Gallbladder (tissue), 1 donor: Measurements from ENCODE around the genes LARP1B and PCDH10.

GRCh38 chr4:123546567-123547200, 150.1 kb downstream of the SPRY1 start:
- PRO-cap = no peak

DNA sequence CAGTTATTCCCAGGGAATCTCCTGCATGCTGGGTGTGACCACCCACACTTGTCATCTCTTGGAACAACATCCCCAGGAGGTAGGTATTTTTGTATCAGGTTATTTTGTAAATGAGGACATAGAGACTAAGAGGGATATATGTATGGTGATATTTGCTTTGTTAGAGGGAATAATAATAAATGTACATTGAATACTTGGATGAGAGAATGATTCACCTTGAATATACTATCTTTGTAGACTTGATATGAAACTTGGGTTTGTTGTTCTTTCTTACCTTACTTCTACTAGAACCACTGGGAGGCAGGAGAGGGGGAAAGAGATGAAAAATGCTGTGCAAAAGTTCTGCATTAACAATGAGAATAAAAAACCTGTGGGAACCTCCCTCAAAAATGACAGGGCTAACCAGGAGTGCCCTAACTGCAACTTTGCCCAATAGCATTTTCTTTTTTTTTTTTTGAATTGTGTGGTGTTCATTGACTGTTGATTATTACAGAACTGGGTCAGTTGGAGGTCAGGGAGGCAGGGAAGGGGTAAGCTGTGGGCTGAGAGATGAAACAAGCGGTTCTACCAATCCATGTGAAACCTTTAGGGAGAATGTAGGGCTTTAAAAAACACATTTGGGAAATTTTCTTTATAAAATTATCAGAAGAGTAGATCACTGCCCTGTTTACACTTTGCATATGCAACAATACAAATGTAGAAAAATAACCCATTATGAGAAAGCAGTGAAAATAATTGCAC, 157.6 kb downstream of the SPRY1 start:
- PRO-cap = no peak

DNA sequence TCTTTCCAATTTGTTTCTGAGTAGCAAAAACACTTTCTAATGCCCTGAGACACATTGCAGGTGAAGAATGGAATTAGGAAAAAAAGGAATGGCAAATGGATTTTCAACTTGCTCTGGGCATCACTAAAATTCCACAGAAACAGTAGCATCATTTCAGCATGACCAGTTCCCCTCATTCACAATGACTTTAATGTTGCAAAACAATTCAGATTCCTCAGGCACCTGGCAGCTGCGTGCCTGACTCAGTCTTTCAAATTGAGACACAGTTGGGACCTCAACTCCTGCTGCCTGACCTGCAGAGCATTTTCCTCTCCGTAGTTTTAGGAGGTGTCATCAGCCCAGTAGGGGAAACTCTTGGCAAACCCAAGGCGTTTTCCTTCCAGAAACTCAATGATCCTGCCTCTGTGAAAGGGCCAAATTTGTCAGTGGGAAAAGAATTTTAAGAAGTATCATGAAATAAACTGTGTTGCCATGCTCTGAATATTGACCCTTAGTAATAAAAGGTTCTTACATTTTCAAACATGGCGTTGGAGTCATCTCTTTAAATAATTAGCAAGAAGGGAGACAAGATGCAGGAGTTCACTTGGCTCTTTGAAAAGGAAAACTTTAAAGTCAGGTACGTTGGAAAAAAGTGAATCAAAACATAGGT, 389.0 kb downstream of the SPRY1 start:
- PRO-cap = no peak

GRCh38 chr4:124027527-124028015, 631.0 kb downstream of the SPRY1 start:
- PRO-cap = no peak

DNA sequence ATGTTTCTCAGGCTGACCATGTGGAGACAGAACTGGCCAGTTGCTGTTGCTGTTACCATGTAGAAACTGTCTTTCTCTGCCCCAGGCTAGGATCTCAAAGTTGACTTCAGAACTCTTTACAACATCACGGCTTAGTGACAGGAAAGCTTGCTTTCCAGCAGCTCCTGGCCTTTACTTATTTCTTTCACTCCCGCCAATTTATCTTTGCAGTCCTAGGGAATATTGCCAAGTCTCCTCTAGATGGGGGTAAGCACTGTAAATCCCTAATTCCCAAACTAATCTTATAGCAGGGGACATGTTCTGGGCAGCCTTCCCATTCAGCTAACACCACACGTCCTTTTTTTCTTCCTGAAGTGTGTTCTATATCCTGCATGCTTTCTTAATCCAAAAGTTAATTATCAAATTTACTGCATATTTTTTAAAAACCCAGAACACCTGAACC, 631.6 kb downstream of the SPRY1 start:
- PRO-cap = no peak

DNA sequence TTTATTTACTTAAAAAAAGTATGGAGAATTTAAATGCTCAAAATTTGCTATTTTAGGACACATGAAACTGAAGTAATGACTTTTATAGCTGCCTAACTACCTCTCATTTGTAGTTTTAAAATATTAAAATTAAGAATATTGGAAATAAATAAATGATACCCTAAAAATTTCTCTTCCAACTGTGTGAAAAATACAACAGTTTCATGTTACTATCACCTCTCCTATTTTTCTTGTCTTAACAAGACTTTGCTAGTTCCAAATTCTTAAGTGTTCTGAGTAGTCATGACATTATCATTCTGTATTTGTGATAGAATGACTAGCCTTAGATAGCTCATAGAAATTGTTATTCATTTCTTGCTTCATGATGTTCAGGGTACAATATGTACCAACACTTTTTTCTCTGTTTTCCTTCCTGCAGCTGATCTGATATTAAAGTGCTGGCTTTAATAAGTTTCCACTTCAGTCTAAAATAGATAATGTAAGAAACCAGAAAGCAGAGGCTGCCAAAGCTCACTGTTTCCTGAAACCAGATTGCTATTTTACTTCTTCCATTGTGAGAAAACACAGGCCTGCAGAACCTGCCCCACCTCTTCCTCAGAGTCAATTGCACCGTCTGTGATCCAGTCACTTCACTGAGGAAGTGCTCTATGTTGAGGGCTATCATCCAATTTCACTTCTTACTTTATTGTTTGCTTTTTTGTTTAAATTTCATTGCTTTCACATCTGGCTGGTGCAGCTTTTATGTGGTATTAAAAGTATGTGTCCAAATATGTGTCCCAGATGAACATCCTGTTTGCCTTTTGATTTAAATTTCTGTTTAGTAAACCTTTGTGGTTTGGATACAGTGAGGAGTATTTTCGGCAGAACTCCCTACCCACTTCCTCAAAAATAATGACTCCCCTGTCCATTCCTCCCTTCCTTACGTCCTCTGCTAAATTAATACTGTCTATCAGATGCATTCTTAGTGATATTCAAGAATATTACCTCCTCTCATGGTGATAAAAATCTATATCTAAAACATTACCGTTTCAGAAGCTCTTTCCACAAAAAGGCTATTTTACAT, 652.2 kb downstream of the ANKRD50 start:
- PRO-cap = no peak

DNA sequence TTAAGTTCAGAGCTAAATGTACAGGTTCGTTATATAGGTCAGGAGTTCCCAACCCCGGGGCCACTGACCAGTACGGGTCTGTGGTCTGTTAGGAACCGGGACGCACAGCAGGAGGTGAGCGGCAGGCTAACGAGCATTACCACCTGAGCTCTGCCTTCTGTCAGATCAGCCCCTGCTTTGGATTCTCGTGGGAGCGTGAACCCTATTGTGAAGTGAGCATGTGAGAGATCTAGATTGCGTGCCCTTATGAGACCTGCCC, 51.0 kb downstream of the FAT4 start:
- PRO-cap = no peak

GRCh38 chr4:126144735-126145316, 830.1 kb downstream of the FAT4 start:
- PRO-cap = no peak

DNA sequence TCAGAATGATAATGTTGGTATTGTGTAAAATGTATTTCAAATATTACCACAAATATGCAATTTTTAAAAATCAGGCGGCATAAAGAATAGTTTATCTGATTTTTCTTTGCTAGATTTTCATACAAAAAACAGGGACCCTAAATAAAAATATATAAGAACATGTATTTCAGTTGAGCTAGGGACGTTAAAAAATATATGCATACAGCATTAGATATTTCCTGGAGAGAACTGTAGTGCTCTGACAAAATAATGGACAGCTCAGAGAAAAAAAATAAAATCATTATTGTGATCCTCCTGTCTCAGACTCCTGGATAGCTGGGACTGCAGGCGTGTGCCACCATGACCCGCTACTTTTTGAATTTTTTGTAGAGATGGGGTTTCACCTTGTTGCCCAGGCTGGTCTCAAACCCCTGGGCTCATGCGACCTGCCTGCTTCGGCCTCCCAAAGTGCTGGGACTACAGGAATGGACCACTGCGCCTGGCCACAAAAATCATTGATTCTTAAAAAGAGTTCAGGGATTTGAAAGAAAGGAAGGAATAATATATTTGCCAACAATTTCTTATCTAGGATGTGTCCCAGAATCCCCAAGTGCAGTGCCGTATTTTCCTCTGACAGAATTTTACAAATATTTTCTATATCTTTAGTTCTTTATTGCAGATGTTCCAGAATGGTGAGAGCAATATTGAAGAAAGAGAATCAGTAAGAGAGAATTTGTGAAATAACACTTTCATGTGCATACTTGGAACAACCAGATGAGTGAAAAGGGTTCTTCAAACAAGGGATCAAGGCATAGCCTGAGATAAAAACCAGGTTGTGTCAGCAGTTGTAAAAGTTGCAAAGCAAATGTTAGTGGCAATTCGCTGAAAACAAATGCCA, 1148.9 kb upstream of the INTU start:
- PRO-cap = no peak

DNA sequence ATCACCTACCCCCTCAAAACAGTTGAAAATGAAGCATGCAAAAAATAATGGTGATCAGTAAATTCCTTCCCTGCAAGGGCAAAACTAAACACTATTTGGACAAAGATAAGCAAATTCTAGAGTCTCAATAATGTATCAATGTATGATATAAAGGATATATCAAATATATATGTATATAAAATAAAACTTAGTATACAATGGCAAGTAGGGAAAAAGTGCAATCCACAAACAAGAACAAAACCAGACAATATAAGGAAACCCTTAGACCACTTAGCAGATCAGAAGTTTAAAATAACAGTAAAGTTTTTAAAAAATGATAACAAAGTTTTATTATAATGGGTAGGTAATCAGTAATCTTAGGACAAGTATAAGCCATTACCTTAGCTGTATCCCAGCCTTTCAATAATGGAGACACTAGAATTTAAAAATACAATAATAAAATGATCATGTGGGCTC, 1138.5 kb upstream of the INTU start:
- PRO-cap = no peak

DNA sequence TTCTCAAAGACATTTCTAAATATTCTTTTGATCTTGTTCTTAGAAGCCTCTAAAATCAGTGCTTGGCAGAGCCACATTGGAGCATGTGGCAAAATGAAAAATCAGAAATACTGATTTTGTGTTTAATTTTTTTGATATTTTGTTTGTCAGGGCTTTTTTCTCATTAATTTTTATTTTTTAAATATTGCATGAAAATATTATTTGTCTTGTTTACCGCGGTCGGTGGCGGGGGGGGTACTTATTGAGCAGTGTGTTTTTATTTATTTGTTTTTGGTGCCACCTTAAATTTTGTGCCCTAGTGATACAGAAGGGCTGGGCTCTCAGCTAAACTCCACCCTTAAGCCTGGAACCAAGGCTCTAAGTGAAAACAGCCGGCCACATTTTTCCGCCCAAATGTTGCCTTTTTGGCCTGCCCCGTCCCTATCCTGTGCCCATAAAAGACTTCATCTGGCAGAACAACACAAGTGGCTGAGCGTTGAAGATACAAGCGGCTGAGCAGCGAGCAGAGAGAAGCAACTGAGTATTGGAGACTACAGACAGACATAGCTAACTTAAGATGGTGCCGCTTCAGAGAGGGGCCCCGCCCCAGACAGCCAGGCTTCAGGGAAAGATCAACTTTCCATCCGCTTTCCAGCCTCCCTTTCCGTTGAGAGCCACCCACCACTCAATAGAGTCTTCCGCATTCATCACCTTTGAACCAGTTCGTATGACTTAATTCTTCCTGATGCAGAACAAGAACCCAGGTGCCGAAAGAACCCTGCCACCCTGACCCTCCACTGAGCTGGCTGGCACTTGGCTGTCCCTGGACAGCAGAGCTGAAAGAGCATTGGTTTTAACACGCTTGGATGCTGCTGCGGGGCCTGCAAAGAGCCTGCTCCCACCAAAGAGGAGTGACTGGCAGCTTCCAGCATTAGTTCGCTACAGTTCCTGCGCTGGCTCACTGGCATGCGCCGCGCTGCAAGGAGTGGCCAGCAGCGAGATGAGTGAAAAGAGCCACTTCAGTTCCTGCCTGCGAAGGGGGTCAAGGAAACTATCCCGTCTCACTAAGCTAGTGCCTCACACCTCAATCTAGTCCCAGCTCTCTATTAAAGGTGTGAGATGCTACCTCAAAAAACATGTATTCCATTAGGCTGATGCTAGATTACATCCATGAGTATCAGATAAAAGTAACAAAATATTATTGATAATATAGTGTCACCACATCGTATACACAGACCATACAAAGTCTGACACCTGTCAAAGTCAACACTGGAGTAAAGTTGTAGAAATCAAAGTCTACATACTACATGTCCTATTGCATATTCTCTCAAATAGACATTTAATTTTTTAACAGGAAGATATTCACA, 853.1 kb upstream of the INTU start:
- PRO-cap = no peak

DNA sequence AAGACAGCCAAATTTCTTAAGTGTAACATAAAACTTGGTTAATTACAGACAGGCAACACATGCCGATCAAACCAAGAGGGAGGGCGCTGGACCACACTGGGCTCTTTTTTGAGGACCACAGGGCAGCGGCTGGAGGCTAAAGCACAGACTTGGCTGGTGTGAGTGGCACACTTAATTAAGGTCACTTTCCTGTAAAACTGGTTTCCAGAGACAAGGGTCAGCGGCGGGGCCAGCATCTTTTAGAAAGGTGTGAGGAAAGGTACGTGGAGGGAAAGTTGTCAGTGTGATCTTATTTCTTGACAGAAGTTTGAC, 860 bp upstream of the HSPA4L start:
- PRO-cap = no peak

GRCh38 chr4:128060890-128061618, at the start of gene LARP1B:
TSS of gene LARP1B (plus strand) at chr4:128061312.
- PRO-cap = bidirectional peak, plus-strand start at chr4:128061352, minus-strand start at chr4:128061139

DNA sequence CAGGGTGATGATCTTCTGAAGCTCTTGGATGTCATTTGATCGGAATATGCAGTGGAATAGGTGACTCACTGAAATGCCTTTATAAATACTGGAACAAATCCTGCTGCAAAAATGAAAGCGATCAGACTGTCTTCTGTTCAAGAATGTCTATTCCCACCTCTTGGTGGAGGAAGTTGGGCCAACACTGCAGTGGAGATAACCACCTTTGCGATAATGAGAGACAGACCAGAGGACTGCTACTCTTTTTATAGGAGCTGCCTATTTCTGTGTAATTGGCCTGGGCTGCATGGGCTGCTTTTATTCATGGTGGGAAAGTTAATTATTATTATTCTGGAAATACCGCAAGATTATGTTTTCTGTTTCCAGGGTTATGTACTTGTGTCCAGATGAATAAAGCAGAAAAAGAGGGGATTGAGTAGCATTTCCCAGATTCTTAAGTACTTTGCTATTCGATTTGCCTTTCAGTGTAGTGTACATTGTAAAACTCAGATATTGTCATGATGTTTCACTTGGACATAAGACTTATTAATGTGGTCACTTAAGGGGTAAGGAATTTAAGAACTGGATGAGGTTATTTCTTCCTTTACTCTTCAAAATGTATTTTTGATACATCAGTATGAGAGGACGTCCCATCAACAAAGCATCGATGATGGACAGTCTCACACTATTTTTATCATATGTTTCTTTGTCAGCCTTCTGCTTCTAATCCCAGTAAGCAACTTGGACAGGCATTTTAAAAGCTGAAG, 46.9 kb downstream of the LARP1B start:
- PRO-cap = no peak

DNA sequence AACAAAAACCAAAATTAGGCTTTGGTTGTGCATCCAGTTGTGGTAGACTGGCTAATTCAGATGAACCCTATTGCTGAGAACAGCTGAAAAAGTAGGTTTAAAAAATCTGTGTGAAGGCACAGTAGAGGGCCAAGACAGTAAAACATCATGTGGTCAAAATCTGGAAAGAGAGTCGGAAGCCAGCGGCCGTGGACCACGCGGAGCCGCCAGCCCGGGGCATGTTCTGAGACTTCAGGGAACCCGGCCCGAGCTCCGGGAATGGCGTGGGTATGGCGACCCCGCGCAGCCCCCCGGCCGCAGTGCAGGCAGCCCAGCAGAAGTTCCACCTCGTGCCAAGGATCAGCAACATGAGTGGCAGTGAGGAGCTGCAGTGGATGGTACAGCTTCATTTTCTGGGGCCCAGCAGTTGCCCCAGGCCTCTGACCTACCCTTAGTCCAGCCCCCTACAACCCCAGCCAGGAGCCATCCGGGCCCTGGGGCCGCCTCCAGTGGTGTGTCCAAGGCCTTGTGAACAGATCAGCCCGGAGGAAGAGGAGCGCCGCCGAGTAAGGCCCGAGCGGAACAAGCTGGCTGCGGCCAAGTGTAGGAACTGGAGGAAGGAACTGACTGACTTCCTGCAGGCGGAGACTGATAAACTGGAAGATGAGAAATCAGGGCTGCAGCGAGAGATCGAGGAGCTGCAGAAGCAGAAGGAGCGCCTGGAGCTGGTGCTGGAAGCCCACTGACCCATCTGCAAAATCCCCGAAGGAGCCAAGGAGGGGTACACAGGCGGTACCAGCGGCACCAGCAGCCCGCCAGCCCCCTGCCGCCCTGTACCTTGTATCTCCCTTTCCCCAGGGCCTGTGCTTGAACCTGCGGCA, 94.3 kb downstream of the LARP1B start:
- PRO-cap = no peak

- PRO-cap = unidirectional peak, plus-strand start at chr4:128428041
Observed at GRCh38 chr4:128427792-128428408, 140.3 kb upstream of the PGRMC2 start.

DNA sequence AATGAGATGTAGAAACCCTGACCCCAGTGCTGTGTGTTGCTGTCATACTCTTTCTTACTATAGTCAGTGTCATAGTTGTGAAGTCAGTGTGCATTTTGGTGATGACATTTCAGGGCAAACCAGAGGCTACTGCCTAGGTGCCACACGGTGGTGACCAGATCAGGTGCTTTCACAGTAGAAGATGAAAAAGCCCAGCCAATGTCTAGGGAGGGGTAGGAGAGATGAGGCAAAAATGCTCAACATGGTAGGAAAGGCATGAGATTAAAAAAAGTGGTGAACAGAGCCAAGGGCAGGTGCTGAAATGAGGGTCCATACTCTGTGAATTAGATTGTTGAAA, 185.2 kb upstream of the PGRMC2 start:
- PRO-cap = no peak

- PRO-cap = no peak
Observed at GRCh38 chr4:128600393-128600972, 209.0 kb upstream of the JADE1 start.

GRCh38 chr4:128811987-128812577, 2.6 kb downstream of the JADE1 start:
- PRO-cap = bidirectional peak, plus-strand start at chr4:128812143, minus-strand start at chr4:128812033

DNA sequence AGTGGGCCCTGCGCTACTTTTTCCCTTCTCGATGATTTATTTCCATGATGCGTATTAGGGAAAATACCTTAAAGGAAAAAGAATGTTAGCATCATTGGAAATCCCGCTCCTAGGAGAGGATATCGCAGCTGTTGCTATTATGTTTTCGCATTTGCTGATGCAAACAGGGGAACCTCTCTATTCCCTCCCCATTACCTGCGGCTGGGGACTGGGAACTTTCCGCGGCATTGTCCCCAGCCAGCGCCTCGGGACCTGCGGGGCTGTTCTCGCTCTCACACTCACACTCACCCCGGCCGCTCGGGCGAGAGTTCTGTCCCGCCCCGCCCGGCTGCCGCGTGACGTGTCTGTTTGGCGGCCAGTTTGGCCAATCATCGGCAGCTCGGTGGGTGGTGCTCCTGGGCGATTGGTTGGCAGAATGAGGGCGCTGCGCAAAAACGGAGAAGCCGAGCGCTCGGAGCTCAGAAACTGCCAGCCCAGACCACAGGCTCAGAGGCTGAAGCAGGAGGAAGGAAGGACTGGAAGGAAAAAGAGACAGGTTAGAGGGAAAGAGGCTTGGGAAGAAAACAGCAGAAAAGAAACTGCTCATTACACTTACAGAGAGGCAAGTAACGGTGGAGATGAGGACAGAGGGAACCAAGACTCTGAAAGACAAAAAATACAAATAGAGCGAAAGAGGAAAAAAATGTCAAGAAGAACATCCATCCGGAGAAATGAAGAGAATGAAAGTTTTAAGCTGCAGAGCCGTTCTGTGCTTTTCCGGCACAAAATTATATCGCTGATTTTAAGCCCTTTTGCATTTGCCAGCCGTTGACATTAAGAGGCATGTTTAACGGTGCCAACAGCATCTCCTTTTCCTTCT, at the start of gene PCDH10:
Gene PCDH10, plus strand, starts transcription at position 461 of the 859 bp plus-strand sequence.
- PRO-cap = bidirectional peak, plus-strand start at position 461 of the sequence, minus-strand start at position 254 of the sequence